Cardiac fibroblast (primary cell): Measurements from ENCODE around the gene FBXO7.

GRCh38 chr22:32050620-32051045, 7.6 kb downstream of the SLC5A1 start:
- RRBS: no CpG with 5 or more reads among the region's 5 CpGs

- RRBS: no CpG with 5 or more reads among the region's 20 CpGs
Observed at GRCh38 chr22:32331138-32331748, 26.4 kb upstream of the RFPL3 start.

DNA sequence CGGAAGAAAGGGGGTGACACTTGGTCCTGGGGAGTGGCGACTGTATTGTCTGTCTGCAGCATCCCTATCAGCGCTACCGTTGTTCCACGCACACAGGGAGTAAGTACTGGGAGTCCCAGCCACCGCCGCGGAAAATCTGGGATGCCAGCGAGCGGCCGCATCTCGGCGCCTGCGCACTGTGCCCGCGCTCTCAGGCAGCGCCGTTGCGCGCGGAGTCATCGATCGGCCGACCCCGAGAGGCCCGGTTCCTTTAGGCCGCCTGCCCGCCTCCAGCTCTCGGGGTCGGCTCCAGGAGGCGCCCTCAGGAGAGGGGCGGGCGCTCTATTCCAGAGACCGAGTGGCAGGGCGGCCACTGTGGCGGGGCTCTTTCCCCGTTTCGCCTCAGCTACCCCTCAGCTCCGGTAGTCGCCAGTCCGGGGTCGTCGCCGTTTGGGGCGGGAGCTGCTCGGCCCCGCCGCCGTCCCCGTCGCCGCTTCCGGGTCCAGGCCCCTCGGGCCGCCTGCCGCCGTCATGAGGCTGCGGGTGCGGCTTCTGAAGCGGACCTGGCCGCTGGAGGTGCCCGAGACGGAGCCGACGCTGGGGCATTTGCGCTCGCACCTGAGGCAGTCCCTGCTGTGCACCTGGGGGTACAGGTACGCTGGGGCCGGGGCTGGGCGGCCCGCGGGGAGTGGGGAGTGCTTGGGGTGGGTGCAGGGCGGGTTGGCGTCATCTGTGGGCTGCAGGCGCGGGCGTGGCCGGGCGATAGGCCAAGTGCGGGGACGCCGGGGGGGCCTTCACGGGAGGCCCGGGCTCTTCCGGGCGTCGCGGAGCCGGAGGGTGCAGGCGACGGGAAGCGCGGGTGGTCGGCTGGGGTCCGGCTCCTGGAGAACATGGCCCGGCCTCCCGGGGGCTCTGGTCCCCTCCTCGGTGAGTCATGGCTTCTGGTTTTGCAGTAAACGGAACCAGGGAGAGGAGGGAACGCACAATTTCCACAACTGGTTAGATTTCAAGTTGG, at the start of gene FBXO7:
Gene FBXO7, plus strand, starts transcription at position 319 of the 994 bp plus-strand sequence.
- RRBS: 2% methylated on average over 29 of the region's 100 CpGs

DNA sequence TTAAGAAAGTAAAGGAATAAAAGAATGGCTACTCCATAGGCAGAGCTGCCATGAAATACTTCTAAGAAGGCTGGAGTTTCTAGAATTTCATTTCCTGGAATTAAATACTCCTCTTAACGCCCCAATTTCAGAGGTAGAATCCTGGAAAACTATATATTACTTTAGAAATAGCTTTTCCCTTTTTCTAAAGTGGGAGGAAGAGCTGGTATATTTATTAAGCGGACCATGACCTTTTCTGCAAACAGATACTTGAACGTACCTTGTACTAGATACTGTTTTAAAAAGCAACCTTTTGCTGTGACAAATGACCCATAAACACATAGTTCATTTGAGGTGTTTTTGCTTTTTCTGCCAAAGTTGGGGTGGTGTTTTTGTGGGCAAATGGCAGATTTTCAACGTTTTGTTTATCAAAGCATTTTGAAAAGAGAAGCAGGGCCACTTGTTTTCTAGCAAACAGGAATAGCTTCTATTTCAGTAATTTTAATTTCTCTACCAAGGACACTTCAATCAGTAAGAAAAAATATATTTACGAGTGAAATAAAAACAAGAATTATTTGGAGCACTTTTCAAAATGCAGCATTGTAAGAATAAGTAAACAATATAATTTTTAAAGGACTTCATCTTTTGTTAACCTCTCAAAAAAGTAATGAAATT, 2.2 kb downstream of the FBXO7 start:
- RRBS: no CpG with 5 or more reads among the region's 5 CpGs

DNA sequence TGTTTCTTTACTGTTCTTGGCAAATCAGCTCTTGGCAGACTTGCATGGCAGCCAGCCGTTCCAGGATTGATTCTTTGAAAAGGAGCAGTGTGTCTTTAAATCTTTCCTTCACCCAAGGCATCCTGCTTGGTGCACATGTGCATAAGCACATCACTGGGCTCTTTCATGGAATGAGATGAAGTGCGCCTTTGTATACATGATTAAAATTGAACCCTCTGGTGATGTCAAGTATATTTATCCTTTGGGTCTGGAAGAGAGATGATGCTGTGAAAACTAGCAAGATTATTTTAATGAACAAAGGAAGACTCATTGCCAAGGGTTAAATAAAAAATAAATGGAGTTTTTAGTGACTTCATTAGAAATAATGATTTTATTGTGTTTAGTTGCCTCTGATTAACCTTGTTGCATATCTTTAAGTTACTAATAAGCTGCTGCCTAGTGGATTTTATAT, 12.5 kb downstream of the FBXO7 start:
- RRBS: no CpG with 5 or more reads among the region's 2 CpGs

GRCh38 chr22:32539634-32540641, 65.3 kb downstream of the FBXO7 start:
- RRBS: no CpG with 5 or more reads among the region's 13 CpGs

- RRBS: no CpG with 5 or more reads among the region's 8 CpGs
Observed at GRCh38 chr22:32579713-32580512, 105.3 kb downstream of the FBXO7 start.

- RRBS: no CpG with 5 or more reads among the region's 3 CpGs
Observed at GRCh38 chr22:32619497-32620049, 145.0 kb downstream of the FBXO7 start.

DNA sequence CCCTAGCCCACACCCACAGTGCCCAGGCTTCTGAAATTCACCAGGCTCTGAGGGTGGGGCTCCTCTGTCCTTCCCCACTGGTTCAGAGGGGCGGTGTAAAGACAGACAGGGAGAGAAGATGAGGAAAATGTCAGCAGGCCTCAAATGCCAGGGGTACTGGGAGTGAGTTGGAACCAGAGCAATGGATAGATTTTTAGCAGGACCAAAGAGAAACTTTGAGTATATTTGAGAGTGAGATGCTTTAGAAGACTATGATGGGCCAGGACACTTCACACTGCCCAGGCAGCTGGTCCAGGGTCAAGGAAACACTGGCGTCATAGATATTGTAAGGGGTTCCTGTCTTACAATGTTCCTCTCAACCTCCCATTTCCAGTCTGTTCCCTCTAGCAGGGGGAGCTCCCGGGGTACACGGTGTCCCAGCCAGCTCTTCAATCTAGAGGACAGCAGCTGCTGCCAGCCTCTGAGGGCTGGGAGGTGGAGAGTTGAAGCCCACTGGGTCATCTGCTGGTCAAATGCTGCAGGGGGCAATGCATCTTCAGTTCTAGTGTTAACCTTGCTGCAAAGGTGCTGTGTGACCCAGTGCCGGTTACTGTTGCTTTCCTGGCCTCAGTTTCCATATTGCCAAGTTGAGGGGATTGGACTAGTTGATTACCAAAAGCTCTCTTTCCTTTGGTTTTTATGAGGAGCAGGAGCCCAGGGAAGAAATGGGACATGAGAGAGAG, 40.7 kb upstream of the TIMP3 start:
- RRBS: no CpG with 5 or more reads among the region's 5 CpGs

- RRBS: no CpG with 5 or more reads among the region's 7 CpGs
Observed at GRCh38 chr22:32800593-32801228, 794 bp upstream of the TIMP3 start.

DNA sequence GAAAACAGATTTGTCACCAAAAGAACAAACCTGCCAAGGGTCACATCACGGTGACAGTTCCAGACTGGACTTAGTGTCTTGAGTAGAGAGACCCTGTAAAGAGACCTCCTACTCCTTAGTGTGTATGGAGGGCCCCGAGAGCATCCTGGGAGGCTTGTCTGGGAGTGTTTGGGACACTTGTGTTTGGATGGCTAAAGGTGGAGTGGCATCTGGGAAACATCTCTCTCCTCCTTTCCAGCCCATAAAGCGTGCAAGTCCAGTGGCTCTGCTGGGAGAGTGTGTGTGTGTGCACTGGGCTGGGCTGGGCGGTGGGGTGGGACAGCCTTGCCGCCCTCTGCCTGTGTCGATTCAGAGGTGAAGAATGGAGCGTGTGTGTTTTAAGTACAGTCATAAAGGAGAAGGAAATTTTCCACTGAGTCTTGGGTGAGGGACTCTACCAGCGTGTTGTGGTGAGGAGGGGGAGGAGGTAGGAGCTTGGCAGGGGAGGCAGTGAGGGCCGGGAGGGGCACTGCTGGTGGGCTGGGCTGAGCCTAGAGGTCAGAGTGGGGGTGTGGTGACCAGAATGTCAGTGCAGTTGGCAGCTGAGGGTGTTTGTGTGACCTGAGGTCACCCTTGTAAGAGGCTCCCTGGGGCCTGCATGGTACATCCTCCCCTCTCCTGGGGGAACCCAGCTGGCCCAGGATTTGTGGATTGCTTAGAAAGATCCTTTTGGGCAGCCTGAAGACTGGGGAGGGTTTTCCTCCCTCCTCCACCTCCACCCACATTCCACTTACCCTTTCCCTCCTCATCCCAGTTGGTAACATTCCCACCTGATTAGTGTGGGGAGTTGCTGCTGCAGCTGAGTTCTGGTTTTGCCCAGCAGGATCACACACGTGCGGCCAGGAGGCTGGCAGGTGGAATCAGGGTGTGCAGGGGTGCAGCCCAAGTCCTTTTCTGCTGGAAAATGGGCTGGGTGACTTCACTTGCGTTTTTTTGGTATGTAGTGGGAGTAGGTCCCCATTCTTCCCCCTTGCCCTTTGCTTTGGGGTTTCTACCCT, 1.7 kb downstream of the TIMP3 start:
- RRBS: no CpG with 5 or more reads among the region's 12 CpGs

- RRBS: no CpG with 5 or more reads among the region's 10 CpGs
Observed at GRCh38 chr22:32840523-32840969, 39.0 kb downstream of the TIMP3 start.

DNA sequence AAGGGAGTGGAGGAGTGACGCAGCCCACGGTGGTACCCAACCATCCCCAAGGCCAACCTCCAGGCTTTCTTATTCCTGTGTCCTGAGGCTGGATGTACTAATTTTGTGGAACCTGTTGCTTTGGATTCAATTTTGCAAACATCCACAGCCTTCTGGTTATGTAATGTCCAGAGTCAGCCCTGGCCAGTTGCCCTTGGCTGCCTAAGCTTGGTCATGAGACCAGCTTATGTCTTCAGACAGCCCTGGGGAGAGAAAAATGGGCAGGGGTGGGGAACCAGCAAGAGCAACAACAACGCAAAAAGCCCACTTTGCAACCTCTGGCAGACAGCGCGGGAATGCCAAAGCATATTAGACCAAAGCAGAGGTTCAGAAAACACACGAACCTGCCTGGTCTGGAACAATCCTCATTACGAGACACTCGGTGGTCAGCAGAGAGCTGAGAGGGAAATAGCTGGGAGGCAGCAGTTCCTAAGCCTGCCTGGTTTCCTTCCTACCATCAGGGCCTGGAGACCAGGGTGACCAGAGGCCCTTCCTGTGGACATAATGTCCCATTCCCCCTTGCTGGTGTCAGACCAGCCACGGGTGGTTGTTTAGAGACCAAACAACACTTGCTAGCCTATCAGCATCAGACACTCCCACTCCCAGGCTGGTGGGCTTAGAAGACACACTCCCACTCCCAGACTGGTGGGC, 49.5 kb downstream of the TIMP3 start:
- RRBS: no CpG with 5 or more reads among the region's 9 CpGs

DNA sequence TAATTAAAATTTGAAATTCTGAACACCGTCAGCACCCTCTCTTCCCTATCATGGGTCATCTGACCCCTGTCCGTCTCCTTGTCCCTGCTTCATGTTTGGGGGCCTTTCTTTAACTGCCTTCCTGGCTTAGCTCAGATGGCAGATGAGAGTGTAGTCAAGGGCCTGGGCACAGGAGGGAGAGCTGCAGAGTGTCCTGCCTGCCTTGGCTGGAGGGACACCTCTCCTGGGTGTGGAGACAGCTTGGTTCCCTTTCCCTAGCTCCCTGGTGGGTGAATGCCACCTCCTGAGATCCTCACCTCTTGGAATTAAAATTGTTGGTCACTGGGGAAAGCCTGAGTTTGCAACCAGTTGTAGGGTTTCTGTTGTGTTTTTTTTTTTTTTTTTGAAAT, 59.0 kb downstream of the TIMP3 start:
- RRBS: no CpG with 5 or more reads among the region's 2 CpGs

- RRBS: no CpG with 5 or more reads among the region's 10 CpGs
Observed at GRCh38 chr22:32861740-32862868, 60.6 kb downstream of the TIMP3 start.

GRCh38 chr22:32967228-32967863, 90.8 kb downstream of the SYN3 start:
- RRBS: no CpG with 5 or more reads among the region's 4 CpGs

DNA sequence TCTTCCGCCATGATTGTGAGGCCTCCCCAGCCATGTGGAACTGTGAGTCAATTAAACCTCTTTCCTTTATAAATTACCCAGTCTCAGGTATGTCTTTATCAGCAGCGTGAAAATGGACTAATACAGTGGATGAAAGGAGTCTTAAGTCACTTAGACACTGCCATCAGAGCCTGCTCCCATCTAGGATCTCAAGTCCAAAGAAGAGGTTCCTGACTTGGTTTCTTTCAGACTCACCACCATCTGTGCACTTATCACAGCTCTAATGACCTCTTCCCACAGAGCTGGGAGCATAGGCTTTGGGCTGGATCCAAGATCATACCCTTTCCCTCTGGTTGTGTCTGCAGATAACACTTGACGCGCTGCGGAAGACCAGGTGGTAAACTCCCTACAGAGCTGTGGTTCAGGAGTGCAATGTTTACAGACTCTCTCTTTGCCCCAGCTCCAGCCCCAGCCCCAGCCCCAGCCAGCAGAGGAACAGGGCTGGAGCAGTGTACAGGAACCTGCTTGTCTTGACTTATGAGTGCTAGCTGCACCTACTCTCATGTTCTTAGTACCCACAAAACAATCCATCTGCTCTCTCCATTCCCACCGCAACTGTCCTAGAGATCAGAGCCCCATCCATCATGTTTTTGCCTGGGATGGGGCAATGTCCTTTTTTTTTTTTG, 274.3 kb upstream of the SYN3 start:
- RRBS: no CpG with 5 or more reads among the region's 6 CpGs

- RRBS: no CpG with 5 or more reads among the region's 6 CpGs
Observed at GRCh38 chr22:33490816-33491469, 429.3 kb downstream of the LARGE1 start.

DNA sequence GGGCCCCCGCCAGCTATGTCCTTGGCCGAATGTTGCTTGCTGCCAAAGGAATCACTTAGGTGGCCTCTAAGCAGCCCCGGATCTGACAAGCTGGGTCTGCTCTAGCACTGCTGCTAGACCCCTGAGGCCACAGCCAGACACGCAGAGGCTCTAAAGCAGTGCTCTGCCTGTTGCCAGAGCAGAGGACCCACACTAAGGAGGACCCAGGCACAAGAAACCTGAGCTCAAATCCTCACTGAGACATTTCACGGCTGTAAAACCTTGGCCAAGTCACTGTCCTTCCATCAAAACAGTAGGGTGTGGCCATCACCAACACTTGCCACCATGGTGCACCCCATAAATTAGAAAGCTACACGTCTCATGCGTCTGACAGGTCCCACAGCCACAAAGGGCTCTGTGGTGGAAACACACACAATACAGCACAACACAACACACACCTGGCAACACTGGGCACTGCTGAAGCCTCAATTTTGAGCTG, 215.5 kb downstream of the LARGE1 start:
- RRBS: no CpG with 5 or more reads among the region's 7 CpGs